M059J (cell line): ENCODE measurements around a stretch of chr6.

DNA sequence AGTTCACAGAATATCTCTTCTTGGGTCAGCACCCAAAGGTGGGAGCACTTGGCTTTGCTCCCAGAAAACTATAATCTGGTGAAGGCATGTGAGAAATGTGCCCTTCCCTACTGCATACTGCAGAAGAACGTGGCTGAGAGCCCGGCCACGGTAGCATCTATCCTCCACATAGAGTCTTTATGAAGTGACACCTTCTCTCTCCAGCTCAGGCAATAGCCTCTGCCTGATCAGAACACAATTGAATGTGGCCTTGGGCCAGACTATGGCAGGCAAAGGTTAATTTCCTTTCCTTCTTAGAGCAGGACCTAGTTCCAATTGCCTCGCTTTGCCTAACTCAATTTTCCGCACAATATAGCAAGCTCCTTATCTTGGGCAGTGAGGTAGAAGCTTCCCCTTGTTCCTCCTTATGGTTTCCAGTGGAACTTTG is 79.4 kb downstream of the GFOD1 start:
- RAMPAGE, long total RNA = no peak

DNA sequence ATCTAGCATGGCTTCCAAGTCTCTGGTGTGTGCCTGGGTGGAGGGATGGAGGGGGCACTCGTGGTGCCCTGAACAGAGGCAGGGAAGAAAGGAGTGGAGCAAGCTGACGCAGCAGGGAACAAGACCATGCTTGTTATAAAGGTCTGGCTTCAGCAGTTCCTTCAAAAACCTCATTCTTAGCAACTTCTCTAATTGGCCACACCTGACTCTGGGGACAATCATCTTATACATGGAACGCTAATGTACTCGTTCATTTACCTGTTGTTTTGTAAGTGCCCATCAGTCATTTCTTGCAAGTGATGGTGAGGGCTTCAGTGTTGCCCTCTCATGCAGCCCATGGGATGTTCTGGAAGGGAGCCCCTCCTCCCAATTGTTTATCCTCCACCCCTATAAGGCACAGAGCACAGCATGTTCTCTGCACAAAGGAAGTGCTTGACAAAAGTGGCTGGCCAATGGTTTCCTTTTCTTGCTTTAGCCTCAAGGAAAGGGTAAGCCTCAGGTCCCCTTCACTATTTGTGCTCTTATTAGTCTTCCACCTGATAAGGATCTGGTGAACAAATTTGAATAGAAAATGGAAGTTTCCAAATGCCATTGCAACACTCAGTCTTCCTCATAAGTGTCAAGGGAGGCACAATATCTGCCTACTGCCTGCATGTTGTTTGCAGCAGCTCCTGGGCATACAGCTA is 39.2 kb downstream of the GFOD1 start:
- RAMPAGE, long total RNA = no peak

GRCh38 chr6:13483154-13483805 is 4.1 kb downstream of the GFOD1 start:
- RAMPAGE, long total RNA = no peak

DNA sequence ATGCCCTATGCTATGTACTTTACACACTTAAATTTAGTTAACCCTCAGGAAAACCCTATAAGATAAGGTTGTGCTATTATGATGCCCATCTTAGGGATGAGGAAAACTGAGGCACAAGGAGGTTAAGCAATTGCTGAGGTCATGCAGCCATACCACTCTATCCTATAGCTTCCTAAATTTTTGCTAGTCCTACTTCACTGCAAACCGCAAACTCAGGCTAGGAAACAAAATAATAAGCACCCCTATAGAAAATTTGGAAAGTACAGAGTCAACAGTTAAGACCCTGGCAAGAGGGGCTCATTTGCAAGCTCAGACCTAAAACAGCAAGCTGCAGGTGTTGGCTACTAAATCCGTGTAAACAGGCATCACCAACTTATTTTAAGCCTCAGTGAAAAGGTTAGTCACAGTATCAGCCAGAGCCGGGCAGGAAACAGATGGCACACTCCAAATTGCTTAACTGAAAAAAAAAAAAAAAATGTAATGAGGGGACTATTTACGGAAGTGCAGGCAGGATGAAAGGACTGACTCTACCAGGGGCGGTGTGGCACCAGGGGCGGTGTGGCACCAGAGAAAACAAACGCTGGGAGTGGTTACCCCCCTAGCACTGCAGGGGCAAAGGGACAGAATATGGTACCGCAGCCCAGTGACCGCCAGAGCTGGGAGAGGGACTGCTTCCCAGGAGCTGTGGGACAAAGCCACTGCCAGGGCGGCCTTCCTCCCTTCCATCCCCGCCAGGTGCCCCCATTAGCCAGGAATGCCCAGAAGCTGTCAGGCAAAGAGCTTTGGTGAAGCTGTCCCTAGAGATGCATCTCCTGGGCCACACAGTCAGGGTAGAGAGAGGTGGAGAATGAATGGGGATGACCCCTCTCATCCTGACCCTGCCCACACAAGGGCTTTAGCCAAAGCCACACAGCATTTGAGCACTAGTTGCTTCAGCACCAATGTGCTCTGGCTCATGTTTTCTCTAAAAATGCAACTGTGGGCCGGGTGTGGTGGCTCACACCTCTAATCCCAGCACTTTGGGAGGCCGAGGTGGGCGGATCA is 39.4 kb upstream of the GFOD1 start:
- RAMPAGE, long total RNA = no peak

GRCh38 chr6:13559250-13559749 is 15.1 kb upstream of the SIRT5 start:
- RAMPAGE, long total RNA = no peak

GRCh38 chr6:13687020-13687697 is 24.5 kb downstream of the RANBP9 start:
- RAMPAGE, long total RNA = no peak

DNA sequence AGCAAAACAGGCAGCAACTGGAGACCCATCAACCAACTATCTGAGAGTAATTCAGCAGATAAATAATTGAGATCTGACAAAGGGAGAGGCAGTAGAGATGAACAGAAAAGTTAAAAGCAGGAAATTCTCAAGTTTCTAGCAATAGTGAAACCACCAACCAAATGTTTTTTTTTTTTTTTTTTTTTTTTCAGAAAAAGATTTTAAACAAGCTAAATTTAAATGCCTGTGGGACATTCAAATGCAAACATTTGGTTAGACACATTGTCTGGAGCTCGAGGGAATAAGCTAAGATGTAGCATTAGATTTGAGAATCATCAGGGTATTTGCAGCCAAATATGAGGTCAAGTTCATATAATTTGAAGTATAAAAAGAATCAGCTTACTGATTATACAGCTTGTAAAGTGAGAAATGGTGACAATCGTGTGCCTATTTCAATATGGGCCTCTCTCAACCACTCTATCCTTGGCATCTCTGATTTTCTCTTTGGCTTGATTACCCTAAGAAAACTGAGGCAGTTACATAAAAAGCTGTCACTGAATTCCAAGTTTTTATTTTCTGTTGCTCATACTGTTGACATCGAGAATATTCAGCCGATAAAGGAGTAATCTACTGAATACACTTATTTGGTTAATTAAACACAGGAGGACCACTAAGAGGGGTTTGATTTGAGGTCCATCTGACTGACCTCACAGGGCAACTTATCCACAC is 16.2 kb downstream of the RANBP9 start:
- RAMPAGE, long total RNA = no peak

GRCh38 chr6:13760883-13761566 is 49.4 kb upstream of the RANBP9 start:
- RAMPAGE, long total RNA = no peak

GRCh38 chr6:13924085-13924294 is 762 bp upstream of the RNF182 start:
- RAMPAGE, long total RNA = no peak

- RAMPAGE, long total RNA = no peak
Measured at GRCh38 chr6:14211522-14212248, 94.1 kb downstream of the CD83 start.

- RAMPAGE, long total RNA = no peak
Measured at GRCh38 chr6:14729591-14730022, 516.3 kb upstream of the JARID2 start.

- RAMPAGE, long total RNA = no peak
Measured at GRCh38 chr6:14762054-14762591, 483.7 kb upstream of the JARID2 start.

- RAMPAGE, long total RNA = no peak
Measured at GRCh38 chr6:14841634-14841975, 404.3 kb upstream of the JARID2 start.

GRCh38 chr6:14966226-14966496 is 279.7 kb upstream of the JARID2 start:
- RAMPAGE, long total RNA = no peak

DNA sequence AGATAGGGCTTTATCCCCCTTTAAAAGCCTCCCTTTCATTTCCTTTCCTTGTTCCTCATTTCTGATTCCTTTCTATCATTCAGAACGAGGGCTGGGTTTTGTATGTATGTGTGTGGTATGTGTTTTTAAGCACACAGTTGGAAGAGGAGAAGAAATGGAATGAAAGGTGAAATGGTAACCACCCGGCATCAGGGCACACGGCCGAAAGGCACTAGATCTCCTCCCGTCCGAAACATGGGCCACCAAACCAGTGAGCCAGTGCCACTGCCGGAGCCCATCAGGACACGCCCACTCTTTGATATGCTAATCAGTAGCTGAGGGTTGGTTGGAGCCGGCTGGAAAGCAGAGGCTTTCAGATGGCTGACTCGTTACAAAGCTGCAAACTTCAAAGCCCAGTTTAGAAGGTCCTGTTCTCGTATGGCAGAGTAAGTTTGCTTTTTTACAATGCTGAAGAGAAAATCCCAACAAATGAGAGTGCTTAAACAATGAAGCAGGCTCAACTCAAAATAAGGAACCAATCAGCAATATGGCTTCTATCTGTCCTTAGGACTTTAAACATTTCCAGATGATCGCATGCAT is 228.5 kb upstream of the JARID2 start:
- RAMPAGE, long total RNA = no peak

DNA sequence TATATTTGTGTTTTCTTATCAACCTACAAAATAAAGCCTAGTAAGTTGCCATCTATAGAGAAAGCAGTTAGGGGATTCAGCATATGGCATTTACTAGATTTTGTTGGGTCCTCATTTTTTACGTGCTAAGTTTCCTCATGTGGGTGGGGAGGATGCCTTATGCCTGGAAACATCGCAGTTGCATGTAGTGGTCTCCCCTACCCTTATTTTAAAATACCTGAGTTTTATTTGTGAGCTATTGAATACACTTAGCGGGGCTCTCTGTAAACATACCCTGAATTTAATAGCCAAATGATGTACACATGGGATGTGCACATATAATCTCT is 27.1 kb downstream of the JARID2 start:
- RAMPAGE, long total RNA = no peak

- RAMPAGE, long total RNA = no peak
Measured at GRCh38 chr6:15274677-15275379, 29.0 kb downstream of the JARID2 start.

- RAMPAGE, long total RNA = no peak
Measured at GRCh38 chr6:15286970-15287169, 41.0 kb downstream of the JARID2 start.

DNA sequence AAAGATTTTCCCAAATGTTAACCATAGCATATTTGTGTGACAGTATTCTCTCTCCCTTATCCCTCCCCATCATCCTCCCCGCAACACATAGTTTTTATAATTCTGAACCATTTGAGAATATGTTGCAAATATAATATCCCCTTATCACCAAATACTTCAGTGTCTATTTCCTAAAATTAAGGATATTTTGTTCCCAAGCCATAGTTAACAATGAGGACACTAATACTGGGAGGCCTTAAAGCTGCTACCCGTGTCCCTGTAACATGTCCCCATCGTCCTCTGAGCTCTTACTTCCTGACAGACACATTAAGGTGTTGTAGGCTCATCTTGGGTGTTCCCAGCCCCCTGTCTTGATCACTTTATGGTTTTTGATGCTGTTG is 50.6 kb downstream of the JARID2 start:
- RAMPAGE, long total RNA = no peak

- RAMPAGE, long total RNA = no peak
Measured at GRCh38 chr6:15313149-15313793, 67.4 kb downstream of the JARID2 start.